Cardiac septum (tissue), 1 donor: ENCODE data around the gene MGAT5.

GRCh38 chr2:131347018-131347686 is 16.8 kb downstream of the RAB6D start:
- PRO-cap = no peak

DNA sequence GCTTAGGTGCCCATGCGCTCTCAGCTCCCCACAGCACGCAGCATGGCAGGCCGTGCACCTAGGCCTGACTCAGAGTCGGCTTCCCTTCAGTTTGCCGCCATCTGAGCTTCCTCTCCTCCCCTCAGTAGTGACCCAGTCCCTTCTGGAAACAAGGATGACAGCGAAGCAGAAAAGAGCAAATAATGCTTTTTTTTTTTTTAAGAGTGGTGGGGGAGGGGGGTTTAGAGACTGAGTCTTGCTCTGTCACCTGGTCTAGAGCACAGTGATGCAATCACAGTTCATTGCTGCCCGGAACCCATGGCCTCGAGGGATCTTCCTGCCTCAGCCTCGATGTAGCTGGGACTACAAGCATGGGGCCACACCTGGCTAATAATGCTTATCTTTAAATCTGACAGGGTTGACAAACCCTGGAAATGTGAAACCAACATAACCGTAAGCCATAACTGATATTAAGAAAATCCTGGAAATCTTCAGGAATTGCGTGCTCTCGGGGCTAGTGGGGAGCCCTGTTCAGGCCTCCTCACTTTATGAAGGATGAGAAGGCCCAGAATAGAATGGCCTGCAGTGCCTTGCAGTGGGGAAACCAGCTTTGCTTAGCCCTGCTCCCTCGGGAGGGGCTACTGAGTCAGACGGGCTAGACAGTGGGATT is 5.7 kb downstream of the MZT2A start:
- PRO-cap = no peak

GRCh38 chr2:131488719-131489378 is 3.3 kb downstream of the MZT2A start:
- PRO-cap = no peak

- PRO-cap = no peak
Measured at GRCh38 chr2:131493226-131493990, 1.2 kb upstream of the MZT2A start.

- PRO-cap = no peak
Measured at GRCh38 chr2:131725582-131726281, 198.0 kb downstream of the CCDC74A start.

DNA sequence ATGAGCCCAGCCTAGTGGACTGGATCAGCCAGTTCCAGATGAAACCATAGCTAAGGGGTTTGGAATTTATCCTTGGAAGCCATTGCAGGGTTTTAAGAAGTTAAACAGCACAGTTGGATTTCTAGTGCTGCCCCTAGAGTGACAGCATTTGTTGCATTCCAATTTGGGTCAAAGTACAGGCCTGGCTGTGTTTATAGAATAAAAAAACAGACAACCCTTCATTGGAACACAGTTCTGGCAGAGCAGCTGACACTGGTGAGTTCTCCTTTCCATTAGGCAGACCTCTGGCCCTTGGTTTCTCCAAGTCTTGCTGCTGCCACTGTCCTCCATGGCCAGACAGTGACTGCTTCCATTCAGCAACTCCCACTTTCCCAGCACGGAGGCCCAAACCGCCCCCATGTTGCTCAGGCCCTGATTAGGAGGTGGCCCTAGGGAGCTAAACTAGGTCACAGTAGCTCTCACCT is 8.0 kb downstream of the GPR39 start:
- PRO-cap = no peak

- PRO-cap = no peak
Measured at GRCh38 chr2:132438558-132439508, 22.2 kb downstream of the GPR39 start.

GRCh38 chr2:132494660-132495176 is 78.1 kb downstream of the GPR39 start:
- PRO-cap = no peak

DNA sequence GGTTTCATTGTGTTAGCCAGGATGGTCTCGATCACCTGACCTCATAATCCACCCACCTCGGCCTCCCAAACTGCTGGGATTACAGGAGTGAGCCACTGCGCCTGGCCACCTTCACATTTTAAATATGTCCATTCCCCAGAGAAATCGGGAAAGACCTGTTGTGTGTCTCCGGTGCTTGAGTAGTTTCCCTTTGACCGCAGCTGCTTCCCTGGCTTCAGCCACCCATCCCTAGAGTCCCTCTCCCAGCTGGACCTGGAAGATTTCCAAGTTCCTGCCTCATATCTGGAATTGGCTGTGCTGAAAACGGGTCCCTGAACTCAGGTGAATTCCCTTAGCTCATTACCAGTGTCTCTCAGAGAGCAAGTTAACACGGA is 49.1 kb downstream of the LYPD1 start:
- PRO-cap = no peak

DNA sequence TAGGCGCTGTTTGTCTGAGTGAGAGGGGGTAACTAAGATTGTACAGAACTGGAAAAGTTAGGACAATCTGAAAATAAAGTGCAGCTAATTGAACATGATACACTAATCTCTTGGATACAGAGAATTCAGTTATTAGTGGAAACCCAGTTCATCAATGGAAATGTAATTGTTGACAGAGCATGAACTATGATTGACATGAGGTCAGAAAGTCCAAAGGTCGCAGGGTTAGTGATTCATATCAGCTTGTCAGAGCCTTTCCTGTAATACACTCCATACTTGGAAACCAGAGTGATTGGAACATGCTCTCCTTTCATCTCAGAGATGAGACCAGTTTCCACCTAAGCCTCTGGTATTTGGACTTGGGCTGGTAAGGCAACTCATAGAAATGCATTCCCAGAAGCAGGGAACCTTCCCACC is 8.4 kb upstream of the NCKAP5 start:
- PRO-cap = no peak

- PRO-cap = bidirectional peak, plus-strand start at chr2:134154425, minus-strand start at chr2:134154313
Measured at GRCh38 chr2:134153976-134154759, 99.7 kb upstream of the MGAT5 start.

DNA sequence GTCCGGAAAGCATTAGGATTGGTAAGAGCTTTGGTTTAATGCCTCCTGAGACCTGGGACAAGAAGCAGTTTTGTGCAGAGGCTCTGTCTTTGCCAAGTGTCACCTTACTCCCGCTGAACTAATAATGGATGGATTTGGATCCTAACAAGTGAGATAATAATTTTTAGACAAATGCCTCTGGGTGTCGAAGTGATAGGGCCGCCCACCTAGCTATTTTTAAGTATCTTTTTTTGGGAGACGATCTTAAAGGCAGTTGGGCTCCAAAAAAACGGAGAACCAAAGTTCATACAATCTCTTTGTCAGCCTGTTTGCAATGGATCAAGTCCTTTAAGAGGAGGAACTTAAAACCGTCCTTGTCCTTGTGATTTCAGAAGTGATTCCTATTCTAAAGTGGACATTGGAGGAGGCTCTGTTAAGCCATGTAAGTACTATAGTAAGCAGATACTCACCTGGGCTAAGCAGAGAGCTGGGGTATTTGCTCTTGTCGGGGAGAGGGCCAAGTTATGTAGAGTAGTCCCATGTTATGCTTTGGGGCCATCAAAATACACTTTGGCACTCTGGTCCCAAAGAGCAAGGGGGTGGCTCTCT is 82.4 kb upstream of the MGAT5 start:
- PRO-cap = no peak

DNA sequence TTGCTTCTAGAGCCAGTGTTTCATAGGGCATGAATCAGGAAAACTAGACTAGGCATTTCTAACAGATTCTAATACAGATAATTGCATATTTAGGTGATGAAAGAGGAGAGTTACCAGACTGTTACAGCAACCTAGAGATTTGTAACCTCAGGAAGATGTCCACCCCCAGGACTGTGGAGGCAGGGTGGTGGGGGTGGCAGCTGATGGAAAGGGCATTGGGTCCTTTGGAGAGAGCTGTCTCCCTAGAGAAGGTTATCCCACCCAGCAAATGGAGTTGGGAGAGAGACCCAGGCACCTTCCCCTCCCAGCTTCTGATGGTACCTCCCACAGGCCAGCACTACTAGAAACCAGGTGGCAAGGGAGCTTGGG is 75.7 kb upstream of the MGAT5 start:
- PRO-cap = no peak

- PRO-cap = no peak
Measured at GRCh38 chr2:134253205-134254544, at the start of gene MGAT5. Gene MGAT5 (plus strand): TSS chr2:134254072.

- PRO-cap = no peak
Measured at GRCh38 chr2:134307260-134307794, 53.5 kb downstream of the MGAT5 start.

DNA sequence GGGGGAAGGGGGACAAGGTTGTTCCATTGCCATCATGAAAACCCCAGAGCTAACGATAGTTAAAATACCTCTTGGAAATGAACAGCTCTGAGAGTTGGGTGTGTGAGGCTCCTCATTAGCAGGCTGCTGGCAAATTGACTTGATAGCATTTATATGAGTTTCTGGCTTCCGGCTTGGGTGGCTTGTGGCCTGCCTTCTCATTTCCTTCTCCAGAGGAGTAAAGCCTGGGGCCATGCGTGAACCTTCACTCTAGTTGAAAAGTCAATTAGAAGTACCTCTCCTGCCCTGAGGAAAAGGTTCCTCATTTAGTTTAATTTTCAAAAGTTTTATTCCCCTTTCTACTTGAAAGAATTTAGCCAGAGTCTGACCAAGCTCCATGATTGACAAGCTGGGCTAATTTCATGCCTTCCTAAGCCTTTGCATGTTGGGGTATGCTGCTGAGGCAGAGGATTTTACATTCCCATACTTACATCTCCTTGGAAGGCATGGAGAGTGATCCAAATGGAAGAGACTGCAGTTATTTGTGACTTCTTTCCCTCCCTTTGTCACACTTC is 67.1 kb downstream of the MGAT5 start:
- PRO-cap = no peak

DNA sequence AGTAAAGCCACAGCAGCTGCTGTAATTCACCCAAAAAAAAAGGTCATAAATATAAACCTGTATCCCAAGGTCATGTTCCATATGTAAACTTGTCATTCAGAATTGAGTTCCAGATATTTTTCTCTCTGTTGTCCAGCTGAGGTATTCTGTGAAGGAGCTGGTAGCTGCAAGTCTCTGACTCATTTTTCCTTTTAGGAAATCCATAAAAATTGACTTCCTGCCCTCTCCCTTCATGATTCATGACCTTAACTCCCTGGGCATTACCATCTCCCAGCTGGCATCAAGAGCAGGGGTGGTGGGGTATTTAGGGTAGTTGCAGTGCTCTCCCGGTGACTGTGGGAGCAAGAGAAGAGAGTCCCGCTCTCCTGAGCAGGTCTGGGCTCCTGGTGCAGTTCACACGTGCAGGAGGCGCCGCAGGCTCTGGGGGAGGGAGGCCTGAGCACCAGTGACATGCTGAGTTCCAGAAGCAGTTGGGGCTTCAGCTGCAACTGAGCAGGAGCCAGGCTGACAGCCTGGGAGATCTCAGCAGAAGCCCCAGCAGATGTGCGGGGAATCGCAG is 192.6 kb downstream of the MGAT5 start:
- PRO-cap = no peak

DNA sequence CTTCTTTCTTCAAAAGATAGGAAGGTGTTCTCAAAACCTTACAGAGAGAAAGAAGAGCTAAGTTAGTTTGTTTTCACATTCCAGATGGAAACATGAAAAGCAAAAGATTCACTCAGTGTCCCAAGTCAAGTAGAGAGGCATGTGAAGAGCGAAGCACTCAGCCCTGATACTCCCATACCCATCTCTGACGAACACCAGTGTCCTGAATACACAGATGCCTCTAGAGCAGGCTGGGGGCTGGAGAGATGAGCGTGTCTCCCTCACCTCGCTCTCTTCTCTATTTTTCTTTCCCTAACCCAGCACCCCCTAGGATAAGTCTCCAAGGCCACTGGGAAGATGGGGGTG is 227.8 kb downstream of the TMEM163 start:
- PRO-cap = no peak

DNA sequence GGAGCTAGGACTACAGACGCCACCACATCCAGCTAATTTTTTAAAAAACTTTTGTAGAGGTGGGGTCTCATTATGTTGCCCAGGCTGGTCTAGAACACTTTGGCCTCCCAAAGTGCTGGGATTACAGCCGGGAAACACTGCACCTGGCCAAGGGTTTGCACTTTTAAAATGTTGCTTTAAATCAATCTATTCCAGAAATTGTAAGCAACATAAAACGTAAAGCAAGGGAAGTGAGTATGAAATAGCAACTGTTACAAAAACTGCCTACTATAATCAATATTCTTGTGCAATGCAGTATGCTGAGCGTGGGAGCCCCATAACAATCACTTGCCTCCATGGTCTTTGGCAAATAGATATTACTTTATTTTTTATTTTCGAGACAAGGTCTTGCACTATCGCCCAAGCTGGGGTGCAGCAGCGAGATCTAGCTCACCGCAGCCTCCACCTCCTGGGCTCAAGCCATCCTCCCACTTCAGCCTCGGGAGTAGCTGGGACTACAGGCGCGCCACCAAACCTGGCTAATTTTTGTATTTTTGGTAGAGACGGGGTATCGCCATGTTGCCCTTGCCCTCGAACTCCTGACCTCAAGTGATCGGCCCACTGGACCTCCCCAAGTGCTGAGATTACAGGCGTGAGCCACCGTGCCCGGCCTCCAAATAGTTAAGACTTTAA is 1.3 kb upstream of the CCNT2 start:
- PRO-cap = no peak

DNA sequence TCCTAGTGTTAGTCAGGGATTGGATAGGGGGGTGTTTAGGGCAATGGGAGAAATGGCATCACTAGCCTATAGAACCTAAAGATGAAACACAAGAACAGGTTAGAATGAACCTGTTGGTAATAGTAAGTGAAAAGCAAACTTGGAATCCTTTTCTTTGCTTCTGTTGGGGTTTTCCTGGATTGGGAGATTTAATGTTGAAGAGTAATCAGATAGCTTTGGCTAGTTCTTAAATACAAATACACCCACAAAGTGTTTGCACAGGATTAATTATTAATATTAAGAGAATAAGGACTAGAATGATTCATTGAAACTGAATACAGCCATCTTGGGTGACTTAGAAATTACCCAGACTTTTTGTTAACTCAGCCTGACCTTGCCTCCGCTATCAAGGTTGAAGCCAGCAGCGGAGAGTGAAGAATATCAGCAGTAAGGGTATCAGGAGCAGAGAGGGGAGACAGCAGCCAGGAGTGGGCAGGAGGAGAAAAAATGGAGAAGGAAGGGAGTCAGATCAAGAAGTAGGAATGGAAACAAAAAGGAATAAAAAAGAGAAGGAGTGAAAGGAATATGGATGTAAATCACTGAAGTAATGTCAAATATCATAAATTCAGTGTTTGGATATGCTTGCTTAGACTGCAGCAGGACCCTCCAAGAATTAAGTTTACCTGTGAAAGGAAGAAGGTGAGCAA is 14.5 kb downstream of the CCNT2 start:
- PRO-cap = no peak